Measurements from ENCODE around the genes DDX3X, EFHC2 and DIPK2B.

DNA sequence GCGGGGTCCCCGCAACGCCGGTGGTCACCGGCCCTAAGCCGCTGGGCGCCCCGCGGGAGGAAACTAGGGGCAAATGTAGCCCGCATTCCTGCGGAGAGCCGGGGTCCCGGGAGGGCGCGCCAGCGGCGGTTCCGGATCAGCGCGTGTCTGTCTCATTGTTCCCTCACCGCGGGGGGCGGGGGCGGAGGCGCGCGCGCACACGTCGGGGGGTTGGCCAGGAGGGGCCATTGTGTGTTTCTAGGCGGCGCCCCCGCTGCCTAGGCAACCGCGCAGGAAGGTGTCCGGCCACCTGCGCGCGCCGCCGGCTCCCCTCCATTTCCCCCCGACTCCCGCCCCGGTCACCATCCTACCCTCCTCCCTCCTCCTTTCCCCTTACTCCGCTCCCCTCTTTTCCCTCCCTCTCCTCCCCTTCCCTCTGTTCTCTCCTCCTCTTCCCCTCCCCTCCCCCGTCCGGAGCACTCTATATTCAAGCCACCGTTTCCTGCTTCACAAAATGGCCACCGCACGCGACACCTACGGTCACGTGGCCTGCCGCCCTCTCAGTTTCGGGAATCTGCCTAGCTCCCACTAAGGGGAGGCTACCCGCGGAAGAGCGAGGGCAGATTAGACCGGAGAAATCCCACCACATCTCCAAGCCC is 809 bp upstream of the DDX3X start:
- RRBS, result under 1% methylated on average over 12 of the region's 59 CpGs

DNA sequence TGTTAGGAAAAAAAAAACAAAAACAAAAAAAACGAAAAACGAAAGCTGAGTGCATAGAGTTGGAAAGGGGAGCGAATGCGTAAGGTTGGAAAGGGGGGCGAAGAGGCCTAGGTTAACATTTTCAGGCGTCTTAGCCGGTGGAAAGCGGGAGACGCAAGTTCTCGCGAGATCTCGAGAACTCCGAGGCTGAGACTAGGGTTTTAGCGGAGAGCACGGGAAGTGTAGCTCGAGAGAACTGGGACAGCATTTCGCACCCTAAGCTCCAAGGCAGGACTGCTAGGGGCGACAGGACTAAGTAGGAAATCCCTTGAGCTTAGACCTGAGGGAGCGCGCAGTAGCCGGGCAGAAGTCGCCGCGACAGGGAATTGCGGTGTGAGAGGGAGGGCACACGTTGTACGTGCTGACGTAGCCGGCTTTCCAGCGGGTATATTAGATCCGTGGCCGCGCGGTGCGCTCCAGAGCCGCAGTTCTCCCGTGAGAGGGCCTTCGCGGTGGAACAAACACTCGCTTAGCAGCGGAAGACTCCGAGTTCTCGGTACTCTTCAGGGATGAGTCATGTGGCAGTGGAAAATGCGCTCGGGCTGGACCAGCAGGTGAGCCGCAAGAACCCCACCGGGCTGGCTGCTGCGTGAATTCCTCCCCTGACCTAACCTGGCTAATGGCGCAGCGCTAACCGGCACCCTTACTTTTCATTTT is at the start of gene DDX3X:
DDX3X (plus strand) TSS at position 458 of the 696 bp plus-strand sequence.
- RRBS, result 2% methylated on average over 14 of the region's 51 CpGs

GRCh38 chrX:41351057-41351810 is 17.3 kb downstream of the DDX3X start:
- RRBS, result no CpG with 5 or more reads among the region's 3 CpGs

GRCh38 chrX:41353302-41353976 is 19.5 kb downstream of the DDX3X start:
- RRBS, result no CpG with 5 or more reads among the region's 6 CpGs

DNA sequence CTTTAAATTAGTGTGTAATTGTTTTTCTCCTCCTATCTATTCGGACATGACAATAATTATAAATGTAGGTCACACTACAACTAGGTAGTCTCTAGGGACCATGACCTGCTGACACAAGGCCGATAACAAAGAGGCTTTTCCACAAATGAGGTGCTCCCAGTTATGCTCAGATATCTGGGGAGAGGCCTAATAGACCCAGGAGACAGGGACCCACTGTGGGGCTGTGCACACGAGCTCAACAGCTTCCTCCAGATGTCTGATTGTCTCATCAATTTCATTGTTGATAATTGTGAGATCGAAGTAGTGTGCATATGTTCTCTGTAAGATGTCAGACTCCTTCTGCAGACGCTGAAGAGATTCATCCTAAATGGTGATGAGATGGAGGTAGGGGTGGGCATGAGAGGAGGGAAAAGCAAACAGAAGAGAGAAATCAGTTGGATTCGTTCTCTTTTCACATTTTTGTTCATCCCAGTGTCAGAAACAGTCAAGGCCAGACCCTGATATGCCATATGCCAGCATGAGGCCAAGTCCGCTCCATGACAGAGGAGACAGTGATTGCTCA is 73.2 kb downstream of the NYX start:
- RRBS, result no CpG with 5 or more reads among the region's 7 CpGs

DNA sequence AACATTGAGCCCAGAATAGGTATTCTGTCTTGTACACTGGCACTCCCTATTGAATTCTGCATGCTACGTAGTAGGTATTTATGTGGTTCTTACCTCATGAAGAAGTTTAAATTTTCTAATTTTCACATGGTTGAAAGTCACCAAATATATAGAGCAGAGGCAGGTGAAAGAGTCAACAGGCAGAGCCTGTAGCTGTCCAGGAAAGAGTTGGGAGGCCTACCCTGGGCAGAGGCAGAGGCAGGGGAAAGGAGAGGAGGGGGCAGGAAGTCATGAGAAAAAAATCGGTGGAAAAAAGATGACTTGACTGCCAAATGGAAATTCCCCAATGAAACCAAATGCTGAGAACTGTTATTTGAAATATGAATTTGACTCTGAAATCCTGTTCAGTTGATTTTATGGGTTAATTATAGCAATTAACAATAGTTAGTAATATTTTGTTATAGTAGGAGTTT is 23.1 kb upstream of the GPR34 start:
- RRBS, result no CpG with 5 or more reads among the region's 2 CpGs

DNA sequence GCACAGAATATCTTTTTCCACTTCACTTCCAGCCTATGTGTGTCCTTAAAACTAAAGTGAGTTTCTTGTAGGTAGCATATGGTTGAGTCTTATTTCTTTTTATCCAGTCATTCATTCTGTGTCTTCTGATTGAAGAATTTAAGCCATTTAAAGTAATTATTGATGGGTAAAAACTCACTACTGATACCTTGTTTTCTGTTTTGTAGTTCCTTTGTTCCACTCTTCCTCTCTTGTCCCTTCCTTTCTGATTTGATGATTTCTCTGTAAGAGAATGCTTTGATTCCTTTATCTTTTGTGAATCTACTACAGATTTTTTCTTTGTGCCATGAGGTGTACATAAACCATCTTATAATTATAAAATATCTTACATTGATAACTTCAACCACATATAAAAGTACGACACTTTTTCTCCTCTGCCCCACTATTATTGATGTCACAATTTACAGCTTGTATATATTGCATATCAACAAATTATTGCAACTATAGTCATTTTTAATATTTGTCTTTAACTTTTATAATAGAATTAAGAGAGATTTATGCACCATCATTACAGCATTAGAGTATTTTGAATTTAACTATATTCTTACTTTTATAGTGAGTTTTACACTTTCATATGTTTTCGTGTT is 24.0 kb downstream of the CASK start:
- RRBS, result no CpG with 5 or more reads among the region's 2 CpGs

DNA sequence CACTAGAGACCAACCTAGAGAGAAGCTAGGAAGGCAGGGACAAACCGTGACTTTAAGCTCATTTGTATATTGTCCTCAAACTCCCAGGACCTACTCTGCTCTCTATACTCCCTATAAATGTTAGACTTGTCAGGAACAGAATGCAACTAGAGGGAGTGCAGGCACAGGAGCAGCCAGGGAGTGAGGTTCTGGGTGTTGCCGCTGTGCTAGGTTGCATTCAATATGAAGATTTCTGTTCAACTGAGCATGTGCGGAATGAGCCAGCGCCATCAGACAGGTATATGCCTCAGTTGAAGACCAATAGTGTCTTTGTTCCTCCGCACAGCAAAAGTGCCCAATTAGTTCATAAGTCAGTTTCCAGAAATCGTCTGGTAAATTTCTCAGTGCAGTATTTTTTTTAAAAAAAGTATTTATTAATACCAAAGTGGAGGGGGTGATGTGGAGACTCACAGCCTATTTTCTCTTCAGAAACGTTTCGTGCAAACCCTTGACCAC is 1.0 kb upstream of the CASK start:
- RRBS, result no CpG with 5 or more reads among the region's 8 CpGs

- RRBS, result no CpG with 5 or more reads among the region's 5 CpGs
Measured at GRCh38 chrX:41932811-41933273, 9.5 kb upstream of the CASK start.

GRCh38 chrX:43663691-43664065 is 7.6 kb downstream of the MAOA start:
- RRBS, result no CpG with 5 or more reads among the region's 4 CpGs

DNA sequence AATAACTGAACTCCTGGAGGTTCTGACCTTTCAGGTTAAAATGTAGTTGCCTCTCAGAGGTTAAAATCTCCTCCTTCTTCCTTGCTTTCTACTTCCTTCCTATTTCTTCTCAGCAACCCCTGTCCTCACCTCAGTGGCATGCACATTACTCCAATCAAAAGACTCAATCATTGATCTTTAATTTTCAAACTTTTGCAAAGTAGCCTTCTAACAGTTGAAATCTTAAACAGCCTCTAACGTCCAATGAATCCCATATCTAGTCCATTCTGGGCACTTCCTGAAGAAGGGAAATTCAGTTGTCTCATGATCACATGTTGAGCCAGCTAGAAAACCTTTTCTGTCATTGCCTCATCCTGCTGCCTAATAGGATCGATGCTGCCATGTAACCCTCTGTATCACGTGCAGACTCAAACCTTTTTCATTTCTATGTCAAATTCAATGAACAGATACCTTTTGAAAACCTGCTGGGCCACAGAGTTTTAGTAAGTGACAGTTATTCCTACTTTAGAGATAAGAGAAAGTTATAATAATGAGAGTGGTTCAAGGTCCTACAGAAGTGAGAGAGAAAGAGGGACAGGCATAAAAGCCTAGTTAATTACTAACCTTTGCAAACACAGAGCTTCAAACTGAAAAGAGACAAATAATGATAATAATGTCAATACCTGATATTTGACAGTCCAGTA is 45.9 kb downstream of the MAOA start:
- RRBS, result no CpG with 5 or more reads among the region's 3 CpGs

DNA sequence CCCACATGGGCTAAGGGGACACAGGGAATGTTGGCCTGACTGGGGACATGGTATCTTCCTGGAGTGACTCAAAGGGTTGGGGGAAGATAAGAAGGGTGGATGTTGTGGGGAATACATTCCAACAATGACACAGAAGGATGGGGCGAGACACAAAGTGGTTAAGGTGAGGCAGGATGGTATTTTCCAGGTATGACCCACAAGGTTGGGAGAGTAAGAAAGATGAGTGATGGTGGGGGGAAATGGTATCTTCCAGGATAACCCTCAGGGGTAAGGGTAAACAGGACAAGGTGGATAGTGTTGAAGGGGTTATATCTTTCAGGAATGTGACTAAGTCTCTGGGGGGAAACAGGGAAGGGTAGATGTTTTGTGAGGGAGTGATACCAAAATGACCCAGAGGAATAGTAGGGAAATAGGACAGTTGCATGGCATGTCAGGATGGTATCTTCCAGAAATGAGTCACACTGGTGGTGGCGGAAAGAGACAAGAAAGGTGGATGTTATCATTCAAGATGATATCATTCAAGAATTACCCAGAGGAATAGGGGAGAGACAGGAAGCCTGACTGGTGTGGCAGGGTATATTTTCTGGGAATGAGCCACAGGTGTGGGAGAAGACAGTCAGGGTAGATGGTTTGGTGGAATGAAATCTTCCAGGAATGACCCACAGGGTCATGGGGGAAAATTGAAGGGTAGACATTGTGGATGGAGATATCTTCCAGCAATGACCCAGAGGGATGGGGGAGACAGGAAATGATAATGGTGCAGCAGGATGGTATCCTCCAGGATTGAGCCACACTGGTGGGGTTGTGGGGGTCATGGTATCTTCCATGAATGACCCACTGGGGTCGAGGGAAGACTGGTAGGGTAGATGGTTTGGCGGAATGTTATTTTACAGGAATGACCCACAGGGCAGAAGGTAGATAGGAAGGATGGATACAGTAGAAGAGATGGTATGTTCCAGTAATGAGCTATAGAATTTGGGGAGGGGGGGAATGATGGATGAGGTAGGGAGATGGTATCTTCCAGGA is 61.1 kb downstream of the MAOA start:
- RRBS, result no CpG with 5 or more reads among the region's 4 CpGs

- RRBS, result no CpG with 5 or more reads among the region's 9 CpGs
Measured at GRCh38 chrX:44306058-44306710, 37.3 kb downstream of the EFHC2 start.

GRCh38 chrX:44343112-44344040 is at the start of gene EFHC2:
Gene EFHC2, minus strand, starts transcription at chrX:44343672.
- RRBS, result 2% methylated on average over 9 of the region's 39 CpGs

DNA sequence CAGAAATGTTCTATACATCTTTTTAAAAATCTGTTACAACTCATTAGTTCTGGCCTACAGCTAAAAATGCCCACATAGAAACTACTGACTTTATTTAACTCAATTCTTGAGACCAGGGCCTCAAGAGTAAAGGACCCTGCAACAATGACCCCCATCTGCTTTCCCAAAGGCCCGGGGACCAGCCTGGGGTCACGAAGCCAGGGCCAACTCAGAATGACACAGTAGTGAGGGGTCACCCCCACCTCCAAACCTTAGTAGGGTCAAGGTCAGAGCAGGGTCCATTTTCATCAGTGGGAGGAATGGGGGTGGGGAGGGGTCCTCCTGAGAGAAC is 544 bp downstream of the FUNDC1 start:
- RRBS, result no CpG with 5 or more reads among the region's 2 CpGs

DNA sequence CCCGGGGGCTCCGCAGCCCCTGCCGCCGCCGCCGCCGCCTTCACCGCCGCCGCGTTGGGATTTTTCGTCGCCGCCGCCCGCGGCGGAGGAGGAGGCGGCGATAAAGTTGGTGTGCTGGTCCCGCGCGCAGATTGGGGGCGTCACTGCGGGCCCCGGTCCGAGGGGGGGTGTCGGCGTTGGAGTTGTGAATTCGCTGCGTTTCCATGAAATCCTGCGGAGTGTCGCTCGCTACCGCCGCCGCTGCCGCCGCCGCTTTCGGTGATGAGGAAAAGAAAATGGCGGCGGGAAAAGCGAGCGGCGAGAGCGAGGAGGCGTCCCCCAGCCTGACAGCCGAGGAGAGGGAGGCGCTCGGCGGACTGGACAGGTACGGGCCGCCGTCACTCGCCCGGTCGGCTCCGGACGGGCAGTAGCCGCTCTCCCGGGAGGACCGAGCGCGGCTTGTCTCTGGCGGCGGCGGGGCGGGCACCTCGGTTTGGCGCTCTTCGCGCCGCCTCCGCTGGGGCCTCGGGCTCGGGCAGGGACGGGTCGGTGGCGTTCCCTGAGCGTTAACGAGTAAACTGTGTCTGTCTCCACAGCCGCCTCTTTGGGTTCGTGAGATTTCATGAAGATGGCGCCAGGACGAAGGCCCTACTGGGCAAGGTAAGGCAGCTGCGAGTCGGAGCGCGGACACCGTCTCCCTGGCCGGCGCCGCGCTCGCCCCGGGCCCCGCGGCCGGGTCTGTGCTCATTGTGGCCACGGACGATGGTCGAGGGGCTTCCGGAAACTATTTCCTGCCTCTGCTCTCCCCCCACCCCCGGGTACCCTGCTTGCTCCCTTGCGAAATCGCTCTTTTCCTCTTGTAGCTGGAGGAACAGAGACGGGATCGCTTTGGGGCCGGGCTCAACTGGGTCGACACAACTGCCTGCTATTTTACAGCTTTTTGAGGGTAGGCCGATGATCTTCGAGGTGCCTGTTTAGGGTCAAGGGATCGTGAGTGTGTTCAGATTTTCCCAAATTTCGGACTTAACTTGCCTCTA is 669 bp downstream of the KDM6A start:
- RRBS, result 3% methylated on average over 10 of the region's 115 CpGs

GRCh38 chrX:44915242-44915698 is 42.3 kb downstream of the KDM6A start:
- RRBS, result no CpG with 5 or more reads among the region's 6 CpGs

DNA sequence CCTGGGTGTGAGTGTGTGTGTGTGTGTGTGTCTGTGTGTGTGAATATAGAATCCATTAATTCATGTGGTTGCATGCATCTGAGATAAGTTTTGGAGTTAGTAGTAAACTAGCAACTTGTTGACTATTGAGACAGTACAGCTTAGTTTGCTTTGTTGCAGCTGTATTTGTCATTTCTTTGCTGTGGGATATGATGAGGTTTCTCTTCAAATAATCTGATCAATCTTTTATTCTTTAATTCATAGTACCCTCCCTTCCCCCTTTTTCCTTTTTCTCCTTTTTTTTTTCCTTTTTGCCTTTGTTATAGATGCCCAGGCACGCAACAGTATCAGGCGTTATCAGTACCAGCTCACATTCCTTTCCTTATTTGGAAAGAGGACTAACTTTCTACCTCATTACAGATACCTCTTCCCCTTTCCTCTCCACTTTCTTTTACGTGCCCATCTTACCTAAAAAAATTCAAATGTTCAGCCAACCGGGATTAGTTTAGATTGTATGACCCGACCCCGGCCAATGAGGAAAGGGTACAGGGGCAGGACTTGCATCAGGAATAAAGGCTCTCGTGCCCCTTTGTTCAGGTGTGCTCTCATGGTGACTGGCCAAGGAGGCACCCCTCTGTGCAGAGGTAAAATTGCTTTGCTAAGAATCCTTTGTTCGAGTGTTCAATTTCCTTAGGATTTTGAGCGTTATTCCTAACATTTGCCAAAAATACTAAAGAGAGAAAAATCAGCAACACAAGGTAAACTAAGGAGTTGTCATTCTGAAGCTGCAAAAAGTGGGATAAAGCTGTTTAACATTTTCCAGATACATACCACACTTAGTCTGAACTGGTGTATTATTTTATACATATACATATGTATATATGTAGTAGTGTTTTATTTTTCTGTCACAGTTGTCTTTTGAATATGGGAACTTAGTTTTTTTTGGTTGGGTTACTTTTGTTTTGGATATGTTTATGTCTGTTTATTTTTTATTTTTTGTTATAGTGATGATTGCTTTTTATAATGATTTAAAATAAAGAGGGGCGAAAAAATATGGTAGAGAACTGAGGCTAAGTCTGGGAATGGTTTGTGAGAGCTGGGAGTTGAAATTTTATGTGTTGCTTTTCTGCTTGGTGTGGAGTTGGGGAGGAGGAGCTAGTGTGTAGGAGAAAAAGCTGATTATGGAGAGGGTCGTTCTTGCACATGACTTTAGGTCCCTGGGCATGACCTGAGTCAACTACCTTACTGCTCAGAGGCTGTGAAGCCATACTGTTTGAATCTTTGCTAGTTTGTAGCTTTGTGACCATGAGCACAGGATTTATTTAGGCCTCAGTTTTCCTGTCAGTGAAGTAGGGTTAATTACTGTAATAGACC is 78.1 kb downstream of the KDM6A start:
- RRBS, result no CpG with 5 or more reads among the region's 11 CpGs

DNA sequence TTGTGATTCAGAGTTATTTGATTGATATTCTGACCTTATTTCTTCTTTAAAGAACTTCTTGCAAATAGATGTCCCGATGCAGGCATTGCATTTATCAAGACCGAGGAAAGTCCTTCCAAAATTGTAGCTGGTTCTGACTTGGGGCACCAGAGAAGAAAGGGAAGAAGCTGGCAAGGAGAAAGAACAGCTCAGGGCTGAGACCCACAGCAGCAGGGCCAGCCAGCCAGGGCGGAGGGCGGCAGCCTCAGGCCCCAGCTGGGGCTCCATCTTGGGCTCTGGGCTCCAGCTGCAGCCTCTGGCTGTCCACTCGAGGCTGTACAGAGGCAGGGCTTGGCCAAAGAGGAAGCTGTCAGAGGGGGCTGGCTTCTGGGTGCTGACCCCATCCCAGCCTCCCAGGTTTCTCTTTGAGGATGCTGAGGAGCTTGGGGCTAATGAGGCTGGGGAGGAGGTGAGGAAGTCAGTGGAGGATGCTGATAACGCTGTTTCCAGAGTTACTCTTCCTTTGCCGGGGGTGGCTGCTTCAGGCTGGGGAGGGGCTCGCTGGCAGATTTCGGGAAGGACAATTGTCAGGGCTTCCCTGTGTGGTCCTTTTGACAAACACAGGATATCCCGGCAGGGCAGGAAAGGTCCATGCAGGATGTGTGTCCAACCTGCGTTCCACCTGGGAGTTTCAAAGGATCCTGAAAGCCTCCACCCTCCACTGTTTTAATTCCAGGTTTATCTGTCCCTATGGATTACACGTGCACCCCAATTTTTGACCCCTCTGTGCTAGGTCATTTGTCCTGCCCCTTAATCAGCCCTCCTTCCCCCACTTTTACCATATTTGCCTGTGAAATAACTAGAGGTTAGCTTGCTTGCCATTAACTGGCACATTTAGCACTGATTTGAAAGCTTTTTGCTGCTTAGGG is at the start of gene DIPK2B:
DIPK2B (minus strand) TSS at position 317 of the 908 bp plus-strand sequence.
- RRBS, result no CpG with 5 or more reads among the region's 12 CpGs

Data from GM12892 (cell line).